Measurements from ENCODE around the genes BRINP1 and CNTRL.

DNA sequence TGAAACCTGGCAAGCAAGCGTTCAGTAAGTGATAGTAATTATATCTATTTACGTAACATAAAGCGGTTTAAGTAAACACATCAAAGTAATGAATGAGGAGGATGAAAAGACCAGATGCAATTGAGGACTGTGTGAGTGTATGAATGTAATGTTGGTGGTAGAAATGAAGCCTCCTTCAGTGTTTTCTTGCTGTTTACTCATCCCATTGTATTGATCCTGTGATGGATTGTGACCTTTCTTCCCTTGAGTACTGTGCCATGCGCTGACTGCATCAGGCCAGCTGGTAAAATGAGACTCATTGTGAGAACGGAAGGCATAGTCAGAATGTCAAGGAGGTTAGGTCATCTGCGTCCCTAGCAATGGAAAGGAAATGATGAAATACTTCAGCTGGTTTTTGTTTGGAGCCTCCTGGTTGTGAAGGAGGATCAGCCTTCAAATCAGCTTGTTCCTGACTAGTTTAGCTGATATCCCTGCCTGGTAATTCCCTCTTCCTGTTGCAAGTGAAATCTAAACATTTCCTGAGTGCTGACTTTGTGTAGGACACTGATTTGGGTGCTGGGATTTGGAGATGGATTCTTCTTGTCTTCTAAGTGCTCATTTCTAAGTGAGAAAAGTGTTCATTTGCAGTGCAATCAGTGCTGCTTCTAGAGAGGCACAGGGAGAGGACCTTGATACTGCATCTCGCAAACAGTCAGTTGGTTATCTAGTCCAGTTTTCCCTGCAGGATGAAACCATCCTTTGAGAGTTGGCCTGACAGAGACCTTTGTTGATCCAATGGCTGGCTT is 35.5 kb downstream of the TNFSF8 start:
- PRO-cap = no peak

DNA sequence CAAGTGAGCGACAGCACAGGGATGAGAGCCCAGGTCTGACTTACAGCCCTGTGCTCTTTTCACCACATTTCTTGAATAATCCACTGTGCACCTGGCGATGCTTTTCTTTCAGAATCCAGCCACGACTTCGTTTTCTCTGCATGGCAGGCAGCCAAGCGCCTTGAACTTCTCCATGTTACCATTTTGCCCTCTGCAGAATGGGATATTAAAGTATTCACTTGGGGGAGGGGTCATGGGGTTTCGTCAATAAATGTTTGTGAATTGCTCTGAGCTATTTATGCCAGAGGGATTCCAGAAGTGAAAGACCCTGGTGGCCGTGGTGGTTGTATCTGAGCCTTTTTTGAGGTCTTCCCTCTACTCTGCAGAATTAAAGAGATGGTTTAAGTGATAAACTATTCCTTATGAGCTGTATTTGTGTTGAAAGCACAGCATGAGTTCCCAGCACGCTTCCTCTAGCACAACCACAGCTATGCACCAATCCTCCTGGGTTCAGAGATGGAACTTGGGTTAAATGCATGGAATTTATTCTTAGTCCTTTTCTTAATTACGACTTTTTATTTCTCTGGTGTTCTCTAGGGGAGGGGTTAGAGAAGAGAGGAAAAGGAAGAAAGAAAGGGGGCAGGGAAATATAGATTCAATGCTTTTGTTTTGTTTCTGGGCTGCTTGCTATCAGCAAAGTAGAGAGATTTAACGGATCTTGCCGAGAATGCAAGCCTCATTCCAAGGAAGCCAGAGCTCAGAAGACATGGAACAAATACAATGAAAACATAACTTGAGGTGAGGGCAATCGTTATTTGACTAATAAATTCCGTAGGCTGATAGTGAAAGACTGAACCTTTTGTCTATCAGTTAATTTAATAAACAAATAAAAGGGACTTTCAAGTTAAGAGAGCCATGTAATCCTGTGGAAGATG is 478.3 kb upstream of the TNC start:
- PRO-cap = unidirectional peak, plus-strand start at position 718 of the sequence

DNA sequence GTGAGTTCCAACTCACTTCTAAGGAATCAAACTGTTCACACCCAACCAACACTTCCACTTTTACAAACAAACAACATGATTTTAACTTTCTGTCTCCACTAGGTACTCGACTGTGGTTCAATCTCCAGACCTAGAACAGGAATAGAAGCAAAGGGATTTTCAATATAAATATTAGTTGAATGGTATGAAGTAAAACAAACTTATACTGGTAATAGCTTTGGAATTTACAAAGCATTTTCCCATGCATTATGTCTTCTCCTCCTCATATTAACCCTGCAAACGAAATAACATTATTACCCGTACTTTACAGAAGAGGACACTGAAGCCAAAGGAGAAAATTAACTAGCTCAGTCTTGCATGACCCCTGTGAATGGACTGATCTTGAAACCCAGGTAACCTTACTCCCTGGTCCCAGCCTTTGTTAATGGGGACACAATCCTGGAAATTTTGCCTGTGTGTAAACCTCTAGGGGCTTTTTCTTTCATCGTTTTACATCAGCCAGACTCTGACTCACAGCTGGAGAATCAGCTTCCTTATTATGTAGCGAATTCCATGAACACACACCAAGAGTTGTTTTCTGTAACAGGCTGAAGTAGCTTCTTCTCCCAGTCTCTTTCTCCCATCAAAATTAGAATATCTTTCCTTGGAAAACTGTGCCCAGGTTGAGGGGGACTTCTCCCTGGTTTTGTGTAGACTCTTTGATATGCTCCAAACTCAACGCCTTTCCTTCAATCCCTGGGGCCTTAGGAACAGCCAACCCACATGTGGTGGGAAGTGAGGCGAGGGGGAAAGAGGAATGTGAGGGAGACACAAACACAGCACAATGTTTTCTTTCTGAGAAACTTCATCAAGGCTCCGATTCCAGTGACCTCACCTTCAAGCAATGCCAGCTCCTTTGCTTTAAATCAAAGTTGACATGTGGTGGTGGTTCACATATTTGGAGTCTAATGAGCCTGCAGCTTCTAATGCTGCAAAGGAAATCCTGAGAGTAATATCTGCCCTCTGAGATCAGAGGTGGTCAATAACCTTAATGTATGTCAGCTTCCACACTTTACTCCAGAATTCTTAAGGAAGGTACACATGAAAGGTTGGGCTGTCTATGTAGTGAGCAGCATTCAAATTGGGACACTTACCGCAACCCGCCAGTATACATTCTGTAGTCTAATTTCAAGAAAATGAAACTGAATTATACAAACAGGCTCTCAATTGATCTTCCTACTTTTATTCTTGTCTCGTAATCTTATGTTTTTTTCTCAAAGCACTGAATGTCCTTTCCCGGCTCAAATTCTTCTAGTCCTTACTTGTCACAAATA is 480.8 kb upstream of the PAPPA start:
- PRO-cap = no peak

DNA sequence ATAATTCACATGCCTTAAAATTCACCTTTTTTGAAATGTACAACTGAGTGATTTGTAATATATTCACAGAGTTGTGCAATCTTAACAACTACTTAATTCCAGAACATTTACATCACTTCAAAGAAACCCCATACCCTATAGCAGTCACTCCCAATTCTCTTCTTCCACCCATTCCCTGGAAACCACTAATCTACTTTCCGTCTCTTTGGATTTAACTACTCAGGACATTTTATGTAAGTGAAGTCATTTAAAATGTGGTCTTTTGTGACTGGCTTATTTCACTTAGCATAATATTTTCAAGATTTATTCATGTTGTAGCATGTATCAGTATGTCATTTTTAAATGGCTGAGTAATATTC is 214.2 kb upstream of the PAPPA start:
- PRO-cap = no peak

GRCh38 chr9:116470957-116471949 is 215.9 kb upstream of the TRIM32 start:
- PRO-cap = no peak

DNA sequence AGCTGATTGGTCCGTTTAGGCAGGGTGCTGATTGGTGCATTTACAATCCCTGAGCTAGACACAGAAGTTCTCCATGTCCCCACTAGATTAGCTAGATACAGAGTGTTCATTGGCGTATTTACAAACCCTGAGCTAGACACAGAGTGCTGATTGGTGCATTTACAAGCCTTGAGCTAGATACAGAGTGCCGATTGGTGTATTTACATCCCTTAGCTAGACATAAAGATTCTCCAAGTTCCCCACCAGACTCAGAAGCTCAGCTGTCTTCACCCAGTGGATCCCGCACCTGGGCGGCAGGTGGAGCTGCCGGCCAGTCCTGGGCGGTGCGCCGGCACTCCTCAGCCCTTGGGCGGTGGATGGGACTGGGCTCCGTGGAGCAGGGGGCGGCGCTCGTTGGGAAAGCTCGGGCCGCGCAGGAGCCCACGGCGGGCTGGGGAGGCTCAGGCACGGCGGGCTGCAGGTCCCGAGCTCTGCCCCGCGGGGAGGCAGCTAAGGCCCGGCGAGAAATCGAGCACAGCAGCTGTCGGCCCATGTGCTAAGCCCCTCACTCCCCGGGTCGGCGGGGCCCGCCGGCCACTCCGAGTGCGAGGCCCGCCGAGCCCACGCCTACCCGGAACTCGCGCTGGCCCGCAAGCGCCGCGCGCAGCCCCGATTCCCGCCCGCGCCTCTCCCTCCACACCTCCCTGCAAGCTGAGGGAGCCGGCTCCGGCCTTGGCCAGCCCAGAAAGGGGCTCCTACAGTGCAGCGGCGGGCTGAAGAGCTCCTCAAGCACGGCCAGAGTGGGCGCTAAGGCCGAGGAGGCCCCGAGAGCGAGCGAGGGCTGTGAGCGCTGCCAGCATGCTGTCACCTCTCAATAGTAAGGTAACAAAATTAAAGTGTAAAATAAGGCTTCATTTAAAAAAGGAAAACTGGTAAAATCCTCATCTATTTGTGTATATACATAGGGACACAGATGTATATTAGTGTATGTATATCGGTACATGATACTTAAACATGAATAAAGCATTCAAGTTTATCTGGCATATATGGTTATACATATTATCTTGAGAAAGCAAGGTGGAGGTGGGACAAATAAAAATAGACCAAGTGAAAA is 560.0 kb downstream of the BRINP1 start:
- PRO-cap = no peak

DNA sequence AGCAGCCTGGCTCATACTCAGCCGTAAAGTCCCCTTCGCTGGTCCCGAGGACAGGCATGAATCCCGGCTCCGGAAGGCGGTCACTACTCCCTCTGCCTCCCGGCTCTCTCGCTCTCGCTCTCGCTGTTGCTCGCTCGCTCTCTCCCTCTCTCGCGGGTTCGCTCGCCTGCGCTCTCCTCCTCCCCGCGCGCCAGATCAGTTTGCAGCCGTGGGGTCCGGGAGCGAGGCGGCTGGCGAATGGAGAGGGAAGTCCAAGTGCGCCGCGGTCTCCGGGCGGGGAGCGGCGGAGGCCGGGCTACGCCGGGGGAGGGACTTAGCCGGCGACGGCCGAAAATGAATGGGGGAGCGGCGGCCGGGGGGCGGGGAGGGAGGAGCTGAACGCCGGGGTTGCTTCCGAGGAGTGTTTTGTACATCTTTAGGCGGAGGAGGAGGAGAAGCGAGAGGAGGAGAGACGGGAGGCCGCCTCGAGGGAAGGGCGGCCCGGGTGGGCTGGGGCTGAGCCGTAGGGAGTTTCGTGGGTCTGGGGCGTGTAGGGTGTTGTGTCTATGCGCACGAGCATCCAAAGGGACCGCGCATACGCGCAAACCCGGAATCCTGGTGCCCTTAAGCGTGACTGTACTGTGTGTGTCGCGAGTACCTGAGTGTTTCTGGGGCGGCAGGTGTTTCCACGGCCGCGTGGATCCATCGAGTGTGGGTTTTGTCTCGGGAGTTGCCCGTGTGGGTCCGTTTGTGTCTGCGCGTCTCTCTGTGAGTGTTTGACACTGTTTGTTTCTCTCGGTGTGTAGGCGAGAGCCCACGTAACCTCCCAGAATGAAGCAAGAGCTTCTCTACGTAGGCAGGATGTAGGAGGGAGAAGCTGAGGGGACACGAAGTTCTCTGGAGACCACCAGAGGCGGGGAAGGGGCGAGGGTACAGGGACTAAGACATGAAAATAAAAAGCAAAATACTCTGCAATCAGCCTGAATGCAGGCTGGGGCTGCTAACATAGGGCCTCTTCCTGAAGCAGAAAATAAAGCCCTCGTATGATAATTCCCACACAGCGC is at the start of gene BRINP1:
Gene BRINP1 (minus strand): TSS at position 239 of the 1,043 bp plus-strand sequence.
- PRO-cap = no peak

- PRO-cap = no peak
Observed at GRCh38 chr9:120477249-120477541, 102.8 kb downstream of the CDK5RAP2 start.

DNA sequence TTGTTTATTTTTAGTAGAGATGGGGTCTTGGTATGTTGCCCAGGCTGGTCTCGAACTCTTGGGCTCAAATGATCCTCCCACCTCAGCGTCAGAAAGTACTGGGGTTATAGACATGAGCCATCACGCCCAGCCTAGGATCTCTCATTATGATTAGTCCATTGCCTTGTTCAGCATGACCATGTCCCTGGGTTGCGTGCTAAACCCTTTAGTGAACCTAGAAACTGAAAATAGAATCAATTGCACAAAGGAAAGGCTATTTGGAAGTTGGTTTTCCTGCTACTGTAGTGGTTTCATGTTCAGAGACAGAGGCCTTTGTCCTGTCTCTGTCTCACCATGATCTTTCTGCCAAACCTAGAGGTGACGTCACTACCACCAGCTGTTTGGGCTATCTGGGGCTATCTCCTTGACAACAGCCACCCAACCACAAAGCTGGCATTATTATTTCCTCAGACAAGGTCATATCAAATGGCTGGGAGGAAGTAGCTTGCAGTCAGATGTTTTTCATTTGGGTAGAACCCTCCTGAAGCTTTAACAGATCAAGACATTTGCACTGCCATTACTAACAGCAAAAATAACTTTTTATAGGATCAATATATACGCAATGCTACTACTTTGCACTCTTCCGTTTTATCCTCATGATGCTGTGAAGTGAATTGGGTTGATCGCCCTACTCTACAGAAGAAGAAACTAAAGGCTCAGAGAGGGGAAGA is 4.0 kb upstream of the CDK5RAP2 start:
- PRO-cap = no peak

GRCh38 chr9:120713802-120714140 is 499 bp downstream of the MEGF9 start:
- PRO-cap = no peak

DNA sequence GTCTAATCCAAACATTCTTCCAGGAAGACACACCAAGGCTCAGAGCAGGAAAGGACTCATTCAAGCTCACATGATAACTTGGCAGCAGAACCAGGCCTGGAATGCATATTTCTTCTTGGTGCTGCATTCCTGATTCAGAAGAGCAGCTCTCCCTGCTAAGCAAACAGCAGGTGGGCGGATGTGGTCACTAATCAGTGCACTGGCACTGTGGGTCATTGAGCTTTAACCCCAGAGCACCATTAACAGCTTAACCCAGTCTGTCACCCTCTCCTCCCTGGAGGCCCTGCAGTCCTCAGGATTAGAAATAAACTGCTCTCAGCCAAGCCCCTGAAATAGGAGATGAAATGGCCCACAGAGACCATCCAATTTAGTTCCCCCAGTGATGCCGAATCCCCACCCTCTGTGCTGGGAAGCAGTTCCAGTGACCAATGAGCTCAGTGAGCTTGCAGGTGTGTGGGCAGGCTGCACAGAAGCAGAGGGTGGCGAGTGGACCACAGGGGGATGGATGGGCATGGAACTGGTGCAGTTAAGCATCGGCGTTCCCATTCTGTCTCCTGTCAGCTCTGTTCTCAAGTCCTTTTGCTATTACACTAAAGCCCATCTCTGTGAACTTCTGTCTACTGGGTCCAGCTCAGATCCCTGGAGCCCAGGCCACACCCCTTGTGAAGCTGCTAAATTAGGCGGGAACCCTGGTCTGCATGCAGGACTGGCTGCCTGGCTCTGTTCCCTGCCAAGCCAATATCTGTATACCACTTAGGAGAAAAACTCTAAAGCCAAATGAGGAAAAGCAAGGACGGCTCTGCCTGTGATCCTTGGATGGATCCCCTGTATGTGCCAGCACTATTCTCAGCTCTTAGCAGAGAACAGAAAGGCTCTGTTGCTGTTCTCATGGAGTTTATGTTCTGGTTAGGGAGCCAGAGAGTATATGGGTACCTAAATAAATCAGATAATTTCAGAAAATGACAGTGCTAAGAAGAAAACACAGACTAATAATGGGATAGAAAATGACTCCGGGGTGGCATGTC is 16.7 kb upstream of the MEGF9 start:
- PRO-cap = no peak

DNA sequence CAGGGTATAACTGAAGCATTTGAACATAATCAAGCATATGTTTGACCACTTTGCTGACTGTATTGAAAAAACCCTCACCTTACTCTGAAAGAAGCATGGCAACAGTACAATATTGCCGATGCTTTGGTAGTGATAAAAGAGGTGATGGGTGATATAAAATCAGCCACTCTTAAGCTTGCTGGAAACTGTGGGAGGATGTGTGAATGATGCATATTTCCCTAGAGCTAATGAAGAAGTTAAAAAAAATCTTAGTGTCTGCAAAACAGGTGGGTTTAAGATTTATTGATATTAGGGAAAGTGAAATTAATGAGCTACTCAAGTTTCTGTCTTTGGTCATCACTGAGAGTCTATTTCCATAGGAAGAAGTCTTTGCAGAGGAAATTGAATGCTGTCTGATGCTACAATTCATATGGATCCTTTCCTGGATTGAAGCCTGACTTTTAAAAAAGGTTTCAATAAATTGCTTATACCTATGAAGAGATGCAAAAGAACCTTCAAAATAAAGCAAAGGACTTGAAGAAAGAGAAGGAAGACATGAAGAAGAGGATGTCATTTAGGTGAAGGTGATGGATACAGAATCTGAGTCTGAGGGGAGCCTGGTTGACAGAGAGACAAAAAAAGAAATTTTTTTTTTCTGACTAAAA is 2.0 kb upstream of the PSMD5 start:
- PRO-cap = no peak

DNA sequence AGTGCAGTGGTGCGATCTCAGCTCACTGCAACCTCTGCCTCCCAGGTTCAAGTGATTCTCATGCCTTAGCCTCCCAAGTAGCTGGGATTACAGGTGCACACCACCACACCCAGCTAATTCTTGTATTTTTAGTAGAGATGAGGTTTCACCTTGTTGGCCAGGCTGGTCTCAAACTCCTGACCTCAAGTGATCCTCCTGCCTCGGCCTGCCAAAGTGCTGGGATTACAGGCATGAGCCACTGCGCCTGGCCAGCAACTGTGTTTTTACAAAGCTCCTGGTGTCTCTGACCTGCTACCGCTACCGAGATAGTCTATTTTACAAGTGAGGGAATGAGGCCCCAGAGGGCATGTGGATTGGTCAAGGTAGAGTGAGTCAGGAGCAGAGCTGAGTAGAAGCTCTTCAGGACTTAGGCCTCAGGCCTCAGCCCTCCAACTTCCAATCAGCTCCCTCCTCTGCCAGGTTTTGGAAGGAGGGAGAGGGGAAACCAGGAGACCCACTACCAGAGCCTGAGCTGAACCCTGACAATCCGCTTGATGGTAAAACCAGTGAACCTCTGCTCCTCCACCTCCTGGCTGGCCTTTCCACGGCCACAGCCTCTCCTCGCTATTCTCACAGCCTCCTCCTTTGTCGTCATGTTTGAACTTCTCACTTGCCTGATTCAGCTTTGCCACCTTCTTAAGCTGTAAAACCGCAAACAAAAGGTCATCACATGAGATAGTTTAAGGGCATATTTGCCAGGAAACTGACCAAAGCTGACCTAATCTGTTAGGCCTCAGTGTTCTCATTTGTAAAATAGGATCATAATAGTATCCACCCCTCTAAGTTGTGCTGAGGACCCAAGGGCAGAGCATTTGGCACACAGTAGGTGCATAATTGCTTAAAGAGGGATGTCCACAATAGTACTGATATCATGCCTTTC is 1.9 kb downstream of the TRAF1 start:
- PRO-cap = unidirectional peak, minus-strand start at position 651 of the sequence

DNA sequence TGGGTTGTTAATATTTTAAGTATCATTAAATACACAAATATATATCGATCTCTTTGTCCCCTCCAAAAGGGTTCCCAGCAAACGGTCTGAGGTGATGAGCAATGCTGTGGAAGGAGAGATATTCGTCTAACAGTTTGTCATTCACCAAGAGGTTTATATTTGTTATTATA is 1.3 kb downstream of the TRAF1 start:
- PRO-cap = bidirectional peak, plus-strand start outside the sequence, minus-strand start at position 70 of the sequence

DNA sequence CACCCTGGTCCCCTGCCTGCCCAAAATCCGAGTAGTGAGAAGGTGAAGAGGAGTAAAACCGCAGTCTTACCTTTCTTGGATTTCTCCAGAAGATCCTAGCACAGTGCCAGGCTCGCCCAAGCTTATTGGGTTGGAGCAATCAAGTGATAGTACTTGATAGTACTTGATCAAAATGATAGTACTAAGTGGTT is 2.8 kb upstream of the TRAF1 start:
- PRO-cap = no peak

GRCh38 chr9:121051739-121052109 is 1.6 kb upstream of the C5 start:
- PRO-cap = no peak

- PRO-cap = no peak
Observed at GRCh38 chr9:121053692-121054025, 3.6 kb upstream of the C5 start.

GRCh38 chr9:121074661-121075715 is at the start of gene CNTRL:
TSS of gene CNTRL (plus strand) at chr9:121074955.
- PRO-cap = bidirectional peak, plus-strand start at chr9:121074981, minus-strand start at chr9:121074831; bidirectional peak, plus-strand start at chr9:121075292, minus-strand start at chr9:121075184; unidirectional peak, minus-strand start at chr9:121075588

- PRO-cap = no peak
Observed at GRCh38 chr9:121240213-121240827, 27.6 kb upstream of the GSN start.

DNA sequence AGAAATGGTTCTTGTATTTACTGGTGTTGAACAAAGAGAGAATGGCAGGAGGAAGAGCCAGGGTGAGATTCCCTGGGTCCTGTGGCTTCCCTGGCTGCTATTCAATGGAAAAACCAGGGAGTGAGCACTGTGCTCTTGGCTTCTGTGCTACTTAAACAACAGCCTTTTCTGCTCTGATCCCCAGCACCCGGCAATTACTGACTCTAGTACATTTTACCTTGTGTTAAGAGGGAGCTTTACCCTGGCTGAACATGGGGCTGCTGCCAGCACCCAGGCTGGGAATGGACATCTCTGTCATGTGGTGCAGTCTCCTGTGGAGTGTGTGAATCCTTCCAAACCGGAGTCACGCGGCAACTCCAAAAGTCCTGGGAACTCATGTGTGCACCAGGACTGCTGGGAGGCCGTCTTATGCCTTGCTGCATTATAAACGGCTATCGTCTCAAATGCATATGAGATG is 1.1 kb upstream of the GSN start:
- PRO-cap = no peak

Data from vermiform appendix (tissue), 1 donor.